SP-49 (cell line): ENCODE results near the genes PABPC4L and NDUFC1.

DNA sequence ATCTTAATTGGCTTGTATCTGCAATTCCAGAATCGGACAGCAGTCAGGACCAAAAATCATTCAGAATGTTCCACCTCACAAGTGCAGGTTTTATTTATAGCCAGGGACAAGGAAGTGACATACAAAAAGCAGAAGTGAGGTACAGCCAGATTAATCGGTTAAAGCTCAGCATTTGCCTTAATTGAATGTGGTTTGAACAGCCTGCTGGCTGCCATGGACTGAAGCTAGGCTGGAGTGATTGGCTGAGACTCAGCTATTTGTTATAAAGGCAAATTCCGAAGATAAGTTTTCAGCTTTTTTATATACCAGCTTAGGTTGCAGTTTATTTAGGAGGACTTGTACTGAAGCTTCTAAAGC, 932.6 kb downstream of the C4orf33 start:
- PRO-cap: no peak

DNA sequence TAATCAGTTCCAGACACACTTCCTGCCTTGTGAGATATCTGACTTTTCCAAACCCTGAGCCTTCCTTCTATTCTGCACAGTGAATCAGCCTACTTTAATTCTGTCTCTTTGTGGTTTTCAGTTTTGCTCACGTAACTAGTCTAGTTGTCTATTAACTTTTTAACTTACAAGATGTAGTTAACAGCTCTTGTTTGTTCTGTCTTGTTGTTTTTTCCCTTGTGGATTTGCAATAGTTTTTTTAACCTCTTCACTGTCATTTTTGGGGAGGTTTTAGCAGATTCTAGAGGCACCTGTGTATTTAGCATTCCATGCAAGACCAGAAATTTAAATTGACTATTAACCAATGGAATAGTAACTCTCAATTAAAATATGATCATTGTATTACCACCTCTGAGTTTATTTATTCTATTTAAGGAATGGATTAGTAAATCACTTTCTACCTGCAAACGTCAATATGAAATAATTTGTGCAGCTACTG, 948.0 kb downstream of the C4orf33 start:
- PRO-cap: no peak

DNA sequence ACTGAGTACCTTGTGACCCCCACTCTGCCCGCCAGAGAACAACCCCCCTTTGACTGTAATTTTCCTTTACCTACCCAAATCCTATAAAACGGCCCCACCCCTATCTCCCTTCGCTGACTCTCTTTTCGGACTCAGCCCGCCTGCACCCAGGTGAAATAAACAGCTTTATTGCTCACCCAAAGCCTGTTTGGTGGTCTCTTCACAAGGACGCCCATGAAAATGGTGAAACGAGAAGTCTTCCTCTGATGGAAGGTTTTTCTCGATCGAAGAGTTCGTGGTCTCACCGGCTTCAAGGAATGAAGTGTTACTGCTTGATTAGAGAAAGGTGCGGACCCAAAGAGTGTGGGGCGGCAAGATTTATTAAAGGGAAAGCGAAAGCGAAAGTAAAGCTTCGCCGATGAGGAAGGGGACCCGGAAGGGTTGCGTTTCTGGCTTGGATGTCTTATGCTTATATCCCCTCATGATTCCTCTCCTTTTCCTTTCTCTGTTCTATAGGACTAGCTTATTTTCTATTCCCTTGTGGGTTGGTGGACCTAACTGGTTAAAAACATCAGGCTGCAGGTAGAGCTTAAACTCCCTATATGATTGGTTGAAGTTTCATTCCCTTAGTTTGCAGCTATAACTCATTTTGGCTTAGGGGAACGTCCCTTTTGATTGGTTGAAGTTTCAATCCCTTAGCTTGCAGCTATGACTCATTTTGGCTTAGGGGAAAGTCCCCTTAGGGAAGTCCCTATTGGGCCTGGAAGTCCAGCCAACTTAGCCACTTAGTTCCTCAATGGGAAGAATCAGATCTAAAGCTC, 1025.2 kb upstream of the PCDH10 start:
- PRO-cap: no peak

GRCh38 chr4:134201240-134202357, at the start of gene PABPC4L:
Gene PABPC4L, minus strand, starts transcription at chr4:134201789.
- PRO-cap: no peak

- PRO-cap: no peak
These were observed 1536.4 kb downstream of the PCDH18 start for GRCh38 chr4:135995908-135996220.

- PRO-cap: no peak
These were observed 1138.7 kb downstream of the PCDH18 start for GRCh38 chr4:136393604-136393956.

GRCh38 chr4:138181233-138181529, 61.0 kb downstream of the SLC7A11 start:
- PRO-cap: no peak

- PRO-cap: no peak
These were observed 13.7 kb upstream of the SLC7A11 start for GRCh38 chr4:138255892-138256272.

DNA sequence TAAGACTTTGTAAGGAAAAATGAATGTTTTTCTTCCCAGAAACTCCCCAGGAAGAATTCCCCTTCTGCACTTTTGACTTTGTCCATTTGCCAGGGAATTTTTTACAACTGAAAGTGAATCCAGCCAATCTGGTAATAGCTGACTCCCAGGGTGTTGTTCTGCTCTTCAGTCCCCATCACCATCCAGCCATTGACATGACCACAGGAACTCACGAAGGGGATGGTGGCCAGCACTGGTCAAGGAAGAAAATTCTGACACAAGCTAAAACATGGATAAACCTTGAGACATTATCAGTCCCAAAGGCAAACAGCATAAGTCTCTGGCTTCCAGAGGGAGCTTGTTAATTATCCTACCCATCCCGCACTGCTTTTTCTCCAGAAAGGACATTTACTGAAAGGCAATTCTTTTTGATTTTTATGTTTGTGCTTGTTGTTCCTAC, 61.4 kb upstream of the NOCT start:
- PRO-cap: no peak

GRCh38 chr4:139164639-139165515, 12.1 kb downstream of the ELF2 start:
- PRO-cap: no peak

DNA sequence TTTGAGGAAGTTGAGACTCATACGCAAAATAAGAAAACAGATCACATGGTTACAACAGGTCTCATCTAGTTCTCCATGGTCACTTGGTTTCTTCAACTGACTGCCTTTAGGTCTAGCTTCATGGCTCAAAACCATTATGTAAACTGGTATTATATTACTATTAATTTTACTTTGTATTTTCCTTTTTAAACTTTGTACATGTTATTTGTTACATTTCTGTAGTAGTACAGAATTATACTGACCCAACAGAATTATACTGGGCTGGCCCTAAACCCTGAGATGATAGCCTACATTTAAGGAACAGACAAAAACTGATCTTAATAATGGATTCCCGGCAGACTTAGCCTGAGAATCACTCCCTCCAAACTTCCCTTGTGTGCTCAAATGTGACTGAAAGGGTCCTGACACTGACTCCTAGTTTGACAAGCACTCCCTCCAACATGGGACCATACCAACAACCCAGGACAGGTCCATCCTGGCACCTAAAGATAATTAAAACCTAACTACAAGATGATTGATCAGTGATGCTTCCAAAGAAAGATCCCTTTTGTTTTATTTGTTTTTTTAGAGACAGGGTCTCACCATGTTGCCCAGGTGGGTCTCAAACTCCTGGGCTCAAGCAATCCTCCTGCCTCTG, 8.7 kb downstream of the ELF2 start:
- PRO-cap: no peak

DNA sequence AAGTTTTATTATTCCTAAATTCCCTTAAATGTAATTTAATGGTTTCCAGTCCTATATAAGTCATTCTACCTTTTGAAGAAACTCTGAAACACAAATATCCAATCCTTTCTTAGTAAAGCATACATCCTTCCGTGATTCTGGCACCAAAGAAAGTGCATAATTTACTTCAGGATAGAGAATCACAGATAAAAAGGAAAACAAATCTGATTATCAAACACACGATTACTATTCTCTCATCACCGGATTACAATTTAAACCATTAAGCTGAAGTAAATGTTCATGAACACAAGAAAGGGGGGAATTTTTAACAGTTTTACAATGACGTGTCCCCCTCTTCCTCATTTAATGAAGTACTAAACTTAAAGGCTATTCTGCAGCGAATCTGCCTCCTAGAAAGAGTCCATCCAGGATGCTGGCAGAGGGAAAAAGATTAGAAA, 1.5 kb downstream of the ELF2 start:
- PRO-cap: no peak

GRCh38 chr4:139301838-139302959, at the start of gene NDUFC1:
Gene NDUFC1, minus strand, starts transcription at chr4:139302477.
- PRO-cap: bidirectional peak, plus-strand start at chr4:139302224, minus-strand start at chr4:139301916

DNA sequence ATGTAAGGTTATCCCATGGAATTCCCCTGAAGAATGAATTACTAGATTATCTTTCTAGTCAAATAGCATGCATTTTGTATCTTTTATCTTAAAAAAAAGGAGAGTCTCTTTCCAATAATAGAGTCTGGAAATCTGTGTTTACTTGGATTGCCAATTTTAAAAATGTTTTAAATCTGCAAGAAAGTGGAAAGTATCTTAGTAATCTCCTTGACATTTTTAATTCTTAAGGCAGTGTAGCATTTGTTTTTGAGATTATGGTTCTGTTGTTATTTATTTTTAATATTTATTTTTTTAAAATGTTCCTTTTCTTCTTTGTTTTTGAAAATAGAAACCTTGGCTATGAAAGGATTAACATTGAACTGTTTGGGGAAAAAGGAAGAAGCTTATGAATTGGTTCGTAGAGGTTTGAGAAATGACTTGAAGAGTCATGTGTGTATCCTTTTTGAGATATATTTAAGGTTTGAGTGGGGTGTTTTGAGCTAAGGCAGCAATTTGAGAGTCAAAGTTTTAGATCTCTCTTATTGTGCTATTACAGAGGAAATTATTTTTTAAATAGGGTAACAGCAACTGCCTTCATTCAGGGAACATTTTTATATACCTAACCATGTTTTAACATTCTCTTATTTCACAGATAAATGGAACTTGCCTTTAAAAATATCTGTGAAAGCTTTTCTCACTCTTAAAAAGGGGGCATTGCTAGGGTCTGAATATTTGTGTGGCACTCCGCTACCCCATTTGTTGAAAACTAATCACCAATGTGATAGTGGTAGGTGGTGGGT, 34.4 kb upstream of the NDUFC1 start:
- PRO-cap: no peak

- PRO-cap: no peak
These were observed 53.5 kb upstream of the RAB33B start for GRCh38 chr4:139400033-139401273.

DNA sequence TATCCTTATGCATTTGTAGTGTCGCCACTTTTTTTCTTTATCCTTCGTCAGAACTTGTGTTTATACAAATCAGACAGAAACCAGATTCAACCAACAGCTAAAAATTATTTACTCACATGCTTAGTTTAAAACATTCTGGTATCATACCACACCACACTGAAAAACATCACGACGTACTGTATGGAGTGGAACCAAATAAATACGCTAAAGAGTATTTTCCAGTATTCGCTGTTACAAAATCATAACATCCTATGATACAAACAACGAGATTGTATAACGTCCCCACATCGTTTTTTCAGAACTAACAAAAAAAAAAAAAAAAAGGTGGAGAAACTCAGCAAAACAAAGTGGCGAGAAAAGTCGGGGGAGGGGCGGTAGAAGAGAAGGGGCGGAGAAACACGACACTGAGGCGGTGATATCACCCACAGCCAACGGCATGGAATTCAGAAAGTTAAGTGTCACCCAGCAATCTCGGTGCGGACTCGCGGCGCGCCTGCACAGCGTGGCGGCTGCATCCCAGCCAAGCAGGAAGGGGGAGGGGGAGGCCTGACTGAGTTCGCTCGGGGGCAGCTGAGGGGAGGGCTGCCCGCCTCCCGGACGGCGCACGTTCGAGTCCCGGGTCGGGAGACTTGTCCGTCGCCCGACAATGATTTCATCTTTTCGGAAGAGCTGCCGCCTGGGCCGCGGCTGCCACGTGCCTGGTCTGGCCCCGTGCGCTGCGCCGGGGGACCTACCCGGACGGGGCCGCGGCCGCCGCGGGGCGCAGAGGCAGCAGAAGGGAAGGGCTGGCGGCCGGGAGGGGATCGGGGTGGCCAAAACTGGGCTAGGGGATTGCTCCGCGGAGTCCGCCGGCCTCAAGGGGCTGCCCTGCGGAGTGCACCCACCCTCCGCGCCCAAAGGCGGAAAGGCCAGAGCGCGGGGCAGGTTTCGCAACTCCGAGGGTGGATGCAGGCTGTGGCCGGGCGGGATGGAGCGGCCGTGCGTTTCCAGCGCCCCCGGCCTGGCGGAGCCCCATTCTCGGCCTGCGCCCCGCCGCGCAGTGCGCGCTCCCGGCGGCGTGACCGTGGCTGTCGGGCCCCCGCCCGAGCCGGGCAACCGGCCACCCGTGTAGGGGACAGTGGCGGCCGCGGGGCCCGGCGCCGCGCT, 769 bp downstream of the SETD7 start:
- PRO-cap: unidirectional peak, plus-strand start at position 427 of the sequence; unidirectional peak, plus-strand start at position 468 of the sequence; unidirectional peak, plus-strand start at position 765 of the sequence; unidirectional peak, plus-strand start at position 932 of the sequence

- PRO-cap: no peak
These were observed 3.1 kb upstream of the SETD7 start for GRCh38 chr4:139559049-139559529.

DNA sequence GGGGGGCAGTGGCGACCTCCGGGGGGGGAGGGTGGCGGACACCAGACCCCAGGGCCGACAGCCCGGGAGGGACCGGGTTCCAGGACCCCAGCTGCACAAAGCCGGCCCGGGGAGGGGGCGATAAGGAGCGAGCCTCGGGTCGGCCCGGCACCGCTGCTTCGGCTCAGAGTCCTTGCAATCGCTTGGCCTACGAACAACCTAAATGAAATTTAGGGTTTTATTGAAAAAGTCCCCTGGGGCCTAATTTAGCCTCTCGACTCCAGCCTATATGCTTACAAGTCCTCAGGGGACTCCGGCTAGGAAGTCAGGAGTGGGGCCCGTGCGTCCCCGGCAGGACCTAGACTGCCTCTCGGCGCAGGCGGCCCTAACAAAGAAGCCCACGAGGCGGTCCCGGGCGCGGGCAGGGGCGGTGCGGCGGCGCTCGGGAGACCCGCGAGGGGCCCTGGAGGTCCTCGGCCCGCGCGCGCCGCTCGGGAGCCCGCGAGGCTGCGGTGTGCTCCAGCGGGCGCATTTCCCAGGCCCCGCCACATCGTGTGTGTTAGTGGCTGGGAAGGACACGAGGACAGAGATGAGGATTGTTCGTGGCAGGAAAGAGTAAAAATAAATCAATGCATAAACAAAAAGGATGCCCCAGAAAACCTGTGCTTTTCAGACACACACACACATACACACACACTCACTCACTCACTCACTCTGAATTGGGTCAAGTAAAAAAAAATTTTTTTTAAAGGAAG, 70.0 kb downstream of the MGST2 start:
- PRO-cap: no peak

DNA sequence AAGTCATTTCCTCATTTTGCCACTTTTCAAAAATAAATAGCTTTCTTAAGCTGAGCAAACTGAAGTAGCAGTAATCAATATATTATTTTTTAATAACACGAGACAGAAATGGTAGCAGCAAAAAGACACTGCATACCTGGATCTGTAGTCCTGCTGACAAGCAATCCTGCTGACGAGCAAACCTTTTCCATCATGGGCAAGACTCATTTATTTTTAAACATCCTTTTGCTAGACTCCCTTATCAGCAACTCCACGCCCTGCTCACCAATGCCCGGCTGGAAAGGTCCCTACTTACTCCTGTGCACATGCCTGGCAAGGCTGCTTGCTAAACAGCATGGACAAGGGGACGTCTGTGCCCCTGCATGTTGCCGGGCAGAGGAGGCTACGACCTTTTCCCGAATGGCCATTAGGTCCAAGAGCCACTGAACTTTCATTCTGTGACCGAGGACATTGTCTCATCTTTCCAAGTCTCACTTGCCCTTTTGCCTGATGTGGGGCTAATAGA, 98.5 kb downstream of the MGST2 start:
- PRO-cap: no peak

DNA sequence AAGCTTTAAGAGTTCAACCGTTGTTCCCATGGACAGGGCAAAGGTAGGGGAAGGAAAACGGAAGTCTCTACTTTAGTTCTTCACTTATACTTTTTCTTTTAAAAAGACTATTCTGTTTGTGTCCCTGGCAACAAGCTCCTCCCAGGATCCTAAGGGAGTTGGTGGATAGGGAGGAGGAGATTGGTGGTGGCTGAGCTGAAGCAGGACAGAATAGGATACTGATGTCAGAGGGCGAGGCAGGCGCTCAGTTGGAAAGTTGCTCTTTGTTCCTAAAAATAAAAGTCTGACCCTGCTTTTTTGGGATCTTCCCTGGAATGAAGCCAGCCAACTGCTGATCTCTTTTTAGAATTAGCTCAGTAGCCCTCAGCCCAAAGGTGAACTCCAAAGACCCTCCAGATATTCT, 104.7 kb downstream of the MGST2 start:
- PRO-cap: no peak